Vein endothelial cell (primary cell): ENCODE results near the genes ANP32D, DDN, KCNH3, FAM186B and TMBIM6.

GRCh38 chr12:48414129-48414482 is 58.3 kb upstream of the ANP32D start:
- CAGE, long polyA plus RNA = no peak

DNA sequence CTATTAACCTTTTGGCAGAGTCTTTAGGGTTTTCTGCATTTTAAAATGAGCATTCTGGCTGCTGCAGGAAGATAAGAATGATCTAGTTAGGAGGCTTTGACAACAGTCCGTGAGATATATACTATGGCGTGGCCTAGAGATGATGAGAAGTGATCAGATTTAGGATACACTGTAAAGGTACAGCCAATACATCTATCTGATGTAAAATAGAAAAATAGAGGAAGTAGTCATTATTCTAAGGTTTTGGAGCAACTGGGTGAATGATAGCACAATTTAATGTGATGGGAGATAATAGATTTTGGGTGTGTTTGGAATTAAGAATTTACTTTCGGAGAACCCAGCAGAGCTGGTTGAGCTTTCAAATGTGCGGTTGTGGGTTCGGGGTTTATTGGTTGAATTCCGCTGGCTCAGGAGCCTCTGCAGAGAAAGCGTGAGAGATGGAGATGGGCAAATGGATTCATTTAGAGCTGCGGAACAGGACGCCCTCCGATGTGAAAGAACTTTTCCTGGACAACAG is at the start of gene ANP32D:
ANP32D (plus strand) TSS at position 332 of the 517 bp plus-strand sequence.
- CAGE, long polyA plus RNA = no peak

- CAGE, long polyA plus RNA = no peak
These were observed 4.0 kb downstream of the ADCY6 start for GRCh38 chr12:48784805-48785457.

DNA sequence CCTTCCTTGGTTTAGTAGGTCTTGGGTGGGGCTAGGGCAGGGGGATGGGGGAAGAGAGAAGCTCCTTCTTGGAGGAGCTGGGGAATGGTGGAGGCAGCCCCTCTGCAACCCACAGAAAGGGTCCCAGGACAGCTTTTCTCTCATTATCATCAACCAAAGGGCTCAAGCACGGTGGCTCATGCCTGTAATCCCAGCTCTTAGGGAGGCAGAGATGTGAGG is 4.7 kb upstream of the DDX23 start:
- CAGE, long polyA plus RNA = no peak

DNA sequence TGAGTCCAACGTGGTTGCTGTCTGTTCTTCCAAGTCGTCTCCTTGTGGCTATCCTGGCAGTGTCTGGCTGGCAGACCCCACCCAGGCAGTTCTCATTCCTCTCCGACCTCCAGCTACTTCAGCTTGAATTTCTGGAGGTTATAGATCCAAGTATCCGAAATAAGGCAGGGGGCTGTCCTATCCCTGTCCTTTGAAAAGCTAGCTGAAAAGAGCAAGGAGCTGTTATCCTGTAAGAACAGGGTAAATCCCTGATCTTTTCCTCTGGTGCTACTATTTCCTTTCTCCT is 532 bp upstream of the FKBP11 start:
- CAGE, long polyA plus RNA = no peak

DNA sequence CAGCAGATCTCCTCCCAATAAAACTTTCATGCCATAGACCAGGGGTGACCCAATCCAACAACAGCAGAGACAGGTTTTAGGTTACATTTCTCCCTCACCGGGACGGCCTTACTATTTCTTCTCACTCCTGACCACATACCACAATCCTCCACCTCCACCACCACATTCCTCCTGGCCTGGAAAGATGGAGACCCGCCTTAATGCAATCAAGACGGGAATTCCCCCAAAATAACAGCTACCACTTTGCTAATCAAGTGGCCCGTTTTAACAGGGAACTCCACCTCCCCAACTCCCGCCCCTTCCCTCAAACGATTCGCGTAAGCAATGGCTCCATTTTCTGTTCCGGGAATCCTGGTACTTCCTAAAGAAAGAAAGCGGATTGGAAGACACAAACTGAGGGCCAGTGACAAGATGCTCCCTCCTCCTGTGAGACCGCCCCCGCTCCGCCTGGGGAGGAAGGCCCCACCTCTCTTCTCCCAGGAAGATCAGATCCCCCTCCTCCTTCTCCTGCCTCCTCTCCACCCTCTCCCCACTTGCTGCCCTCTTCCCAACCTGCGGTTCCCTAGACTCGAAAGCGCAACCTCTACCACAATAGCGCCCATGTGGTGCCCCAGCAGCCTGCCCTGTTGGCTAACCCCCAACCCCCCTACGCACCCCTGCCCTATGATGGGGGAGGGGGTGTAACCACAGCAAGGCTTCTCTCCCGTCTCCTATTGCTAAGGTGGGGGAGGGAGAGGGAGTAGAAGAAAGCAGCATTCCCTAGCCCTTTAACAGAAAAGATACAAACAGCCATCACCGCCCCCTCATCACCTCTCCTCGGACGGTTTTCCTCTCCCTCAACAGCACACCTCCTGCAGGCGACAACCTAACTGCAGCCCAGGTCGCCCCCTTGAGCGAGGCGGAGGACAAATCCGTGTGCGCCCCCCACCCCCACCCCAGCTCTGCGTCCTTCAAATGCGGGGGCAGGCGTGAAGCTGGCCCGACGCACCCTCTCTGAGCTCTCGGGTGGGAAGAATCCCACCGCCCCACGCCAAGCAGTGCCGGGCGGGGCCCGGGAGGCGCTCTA is 779 bp downstream of the ARF3 start:
- CAGE, long polyA plus RNA = no peak

DNA sequence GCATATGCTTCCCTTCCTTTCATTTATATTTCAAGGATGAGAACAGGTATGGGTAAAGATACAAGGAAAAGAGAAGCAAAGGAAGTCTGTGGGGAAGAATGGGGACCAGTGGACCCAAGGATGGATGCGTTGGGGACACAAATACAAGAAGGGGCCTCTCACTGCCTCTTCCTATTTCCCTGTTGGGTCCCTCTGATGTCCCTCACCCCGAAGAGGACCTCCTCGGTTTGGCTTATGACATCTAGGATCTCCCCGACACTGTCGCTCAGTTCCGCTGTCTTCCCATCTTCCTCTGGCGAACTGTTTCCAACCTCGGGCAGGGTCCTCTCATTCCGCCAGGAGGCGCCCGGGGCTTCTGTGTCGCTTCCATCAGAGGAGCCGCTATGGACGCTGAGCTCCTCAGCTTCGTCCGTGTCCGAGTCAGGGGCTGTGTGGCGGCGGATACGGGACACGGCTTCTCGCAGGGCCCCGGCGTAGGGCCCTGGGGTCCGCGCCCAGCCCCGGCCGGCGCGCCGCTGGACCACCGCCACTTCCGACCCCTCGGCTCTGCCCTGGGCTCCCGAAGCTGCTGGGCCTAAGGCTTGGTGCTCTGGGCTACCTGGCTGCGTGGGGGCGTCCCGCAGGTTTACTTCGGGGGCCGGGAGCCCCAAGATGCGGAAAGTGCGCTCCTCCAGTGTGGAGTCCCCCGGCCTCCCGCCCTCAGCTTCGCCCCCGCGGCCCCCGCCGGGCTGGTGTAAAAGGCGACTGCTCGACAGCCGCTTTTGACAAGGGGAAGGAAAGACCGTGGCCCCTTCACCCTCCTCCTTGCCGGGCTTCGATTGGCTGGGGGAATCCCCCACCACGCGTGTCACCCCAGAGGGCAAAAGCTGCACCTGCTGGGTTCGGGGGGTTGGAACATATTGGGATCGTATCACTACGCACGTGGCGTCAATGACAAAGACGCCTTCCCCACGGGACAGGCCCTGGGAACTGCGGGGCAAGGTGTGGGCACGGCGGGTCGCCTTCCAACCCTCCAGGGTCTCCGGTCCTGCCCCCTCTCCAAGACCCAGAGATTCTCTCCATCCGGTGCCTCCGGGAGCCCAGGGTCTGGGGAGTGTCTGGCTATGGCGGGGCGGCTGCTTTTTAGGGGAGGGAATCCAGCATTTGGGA is 2.2 kb downstream of the DDN start:
- CAGE, long polyA plus RNA = no peak

DNA sequence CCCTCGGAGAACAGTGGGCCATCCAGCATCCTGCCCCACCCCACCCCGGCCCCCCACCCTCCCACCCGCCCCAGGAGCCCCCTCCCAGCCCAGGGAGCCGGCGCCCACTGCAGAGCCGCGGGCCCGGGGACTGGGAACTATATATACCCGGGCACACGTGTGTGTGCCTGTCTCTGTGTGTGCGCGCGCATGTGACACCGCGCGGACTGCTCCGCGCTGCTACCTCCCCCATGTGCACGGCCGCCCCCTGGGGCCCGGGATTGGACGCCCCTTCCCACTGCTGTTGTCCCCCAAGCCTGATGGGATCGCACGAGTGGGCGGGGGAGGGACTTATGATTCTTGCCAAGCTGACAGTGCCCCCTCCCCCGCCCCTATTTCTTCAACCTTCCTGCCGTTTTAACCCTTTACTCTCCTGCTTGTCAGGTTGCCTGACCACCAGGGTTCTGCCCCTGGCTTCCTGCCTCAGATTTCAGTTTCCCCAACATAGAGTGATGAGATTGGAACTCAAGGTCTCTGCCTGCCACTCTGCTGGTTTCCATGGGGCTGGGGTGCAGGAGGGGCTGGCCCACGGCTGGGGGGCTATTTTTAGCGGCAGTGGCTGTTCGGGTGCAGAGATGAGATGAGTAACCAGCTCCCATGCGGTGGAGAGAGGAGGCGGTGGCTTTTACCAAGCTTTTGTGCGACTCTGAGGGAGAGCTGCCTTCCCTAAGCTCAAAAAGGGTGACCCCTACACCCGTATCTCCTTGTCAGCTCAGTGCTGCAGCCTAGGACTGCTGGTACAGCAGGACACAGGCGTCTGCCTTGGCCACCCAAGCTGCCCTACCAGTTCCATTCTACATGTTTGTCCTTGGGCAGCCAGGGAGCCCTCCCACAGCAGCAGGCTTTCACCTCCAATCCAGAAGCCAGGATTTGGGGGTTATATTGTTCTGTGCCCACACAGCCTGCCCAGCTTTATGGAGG is at the start of gene DDN:
DDN (minus strand) TSS at position 117 of the 960 bp plus-strand sequence.
- CAGE, long polyA plus RNA = no peak

DNA sequence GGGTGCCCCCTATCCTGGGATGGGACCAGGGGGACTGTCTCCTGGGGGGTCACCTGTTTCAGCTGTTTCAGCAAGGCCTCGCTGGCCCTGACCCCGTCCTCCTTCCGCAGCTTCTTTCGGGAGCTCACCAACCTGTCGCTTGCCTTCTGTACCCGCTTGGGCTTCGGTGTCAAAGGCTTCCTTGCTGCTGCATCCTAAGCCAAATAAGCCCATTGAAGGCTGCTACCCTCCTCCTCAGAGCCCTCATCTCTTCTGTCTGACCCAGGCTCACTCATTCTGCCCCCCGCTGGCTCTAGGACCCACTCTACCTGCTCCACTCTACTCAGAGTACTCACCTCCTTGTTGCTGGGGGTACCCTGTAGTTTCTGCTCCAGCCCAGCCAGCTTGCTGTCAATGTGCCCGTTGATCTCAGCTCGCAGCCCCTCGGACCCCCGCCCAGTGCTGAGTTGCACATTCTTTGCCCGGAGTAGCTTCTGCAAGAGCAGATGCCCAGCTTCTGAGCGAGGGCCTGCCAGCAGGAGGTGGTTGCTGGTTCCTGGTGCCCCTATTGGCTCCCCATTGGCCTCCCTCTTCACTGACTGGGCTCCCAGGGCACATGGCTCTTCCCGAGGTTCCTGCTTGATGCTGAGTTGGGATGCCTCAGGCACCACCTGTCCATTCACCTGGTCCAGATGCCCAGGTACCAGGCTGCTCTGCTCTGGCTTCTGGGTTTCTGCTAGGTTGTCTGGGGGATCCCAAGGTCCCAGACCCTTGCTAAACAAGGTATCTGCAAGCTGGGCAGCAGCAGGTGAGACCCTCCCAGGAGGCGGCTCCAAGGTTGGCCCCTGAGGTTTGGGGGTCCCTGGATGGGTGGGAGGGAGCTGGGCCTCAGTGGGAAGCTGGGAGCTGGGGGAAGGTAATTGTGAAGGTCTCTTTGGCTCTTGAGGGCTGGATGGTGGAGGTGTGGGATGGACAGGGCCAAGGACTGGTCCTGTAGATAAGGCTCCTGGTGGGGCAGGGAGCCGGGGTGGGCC is 12.6 kb upstream of the PRKAG1 start:
- CAGE, long polyA plus RNA = no peak

DNA sequence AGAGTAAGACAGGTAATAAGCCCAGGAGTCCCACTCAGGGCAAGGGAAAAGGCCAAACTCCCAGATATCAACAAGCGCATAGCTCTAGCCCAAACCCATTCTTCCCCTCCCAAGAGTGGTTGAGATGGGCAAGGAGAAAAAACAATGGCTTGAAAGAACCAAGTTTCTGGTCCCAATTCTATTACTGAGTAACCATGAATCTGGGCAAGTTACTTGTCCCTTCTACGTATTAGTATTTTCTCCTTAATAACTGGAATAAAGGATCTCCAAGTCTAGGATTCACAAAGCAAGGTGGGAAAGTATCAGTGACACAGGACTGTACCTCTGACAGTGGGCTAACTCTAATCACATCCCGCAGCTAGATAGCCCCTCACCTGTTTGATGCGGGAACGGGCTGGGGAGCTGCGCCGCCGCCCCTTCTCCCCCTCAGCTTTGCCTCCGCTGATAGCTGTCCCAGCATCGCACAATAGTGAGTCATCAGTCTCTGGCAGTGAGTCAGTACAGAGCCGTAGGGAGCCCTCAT is 11.2 kb downstream of the KMT2D start:
- CAGE, long polyA plus RNA = no peak

DNA sequence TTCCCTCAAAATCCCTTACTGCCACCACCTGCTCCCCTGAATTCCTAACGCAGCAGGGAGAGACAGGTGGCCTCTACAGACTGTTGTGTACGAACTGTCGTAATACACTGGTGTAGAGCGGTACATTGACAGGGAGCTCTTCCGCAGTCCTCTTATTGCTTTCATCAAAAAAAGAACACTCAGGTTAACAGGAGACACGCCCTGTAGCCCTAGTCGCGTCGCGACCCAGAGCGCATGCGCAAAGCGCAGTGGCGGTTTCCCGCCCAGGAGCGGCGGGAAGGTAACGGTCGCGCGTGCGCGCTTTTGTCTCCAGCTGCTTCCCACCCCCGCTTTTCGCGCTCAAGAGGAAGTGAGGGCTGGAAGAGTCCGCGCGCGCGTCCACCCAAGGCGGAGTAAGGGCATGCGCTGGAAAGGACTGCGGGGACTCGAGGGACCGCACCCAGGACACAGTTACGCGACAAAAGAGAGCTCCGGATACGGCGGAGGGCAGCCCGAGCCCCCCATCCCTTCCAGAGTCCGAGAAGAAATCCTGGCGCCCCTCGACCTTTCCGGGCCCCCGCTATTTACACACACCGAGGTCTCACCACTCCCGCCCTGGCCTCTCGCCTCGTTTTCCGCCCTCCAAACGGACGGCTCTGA is 515 bp downstream of the TUBA1B start:
- CAGE, long polyA plus RNA = no peak

DNA sequence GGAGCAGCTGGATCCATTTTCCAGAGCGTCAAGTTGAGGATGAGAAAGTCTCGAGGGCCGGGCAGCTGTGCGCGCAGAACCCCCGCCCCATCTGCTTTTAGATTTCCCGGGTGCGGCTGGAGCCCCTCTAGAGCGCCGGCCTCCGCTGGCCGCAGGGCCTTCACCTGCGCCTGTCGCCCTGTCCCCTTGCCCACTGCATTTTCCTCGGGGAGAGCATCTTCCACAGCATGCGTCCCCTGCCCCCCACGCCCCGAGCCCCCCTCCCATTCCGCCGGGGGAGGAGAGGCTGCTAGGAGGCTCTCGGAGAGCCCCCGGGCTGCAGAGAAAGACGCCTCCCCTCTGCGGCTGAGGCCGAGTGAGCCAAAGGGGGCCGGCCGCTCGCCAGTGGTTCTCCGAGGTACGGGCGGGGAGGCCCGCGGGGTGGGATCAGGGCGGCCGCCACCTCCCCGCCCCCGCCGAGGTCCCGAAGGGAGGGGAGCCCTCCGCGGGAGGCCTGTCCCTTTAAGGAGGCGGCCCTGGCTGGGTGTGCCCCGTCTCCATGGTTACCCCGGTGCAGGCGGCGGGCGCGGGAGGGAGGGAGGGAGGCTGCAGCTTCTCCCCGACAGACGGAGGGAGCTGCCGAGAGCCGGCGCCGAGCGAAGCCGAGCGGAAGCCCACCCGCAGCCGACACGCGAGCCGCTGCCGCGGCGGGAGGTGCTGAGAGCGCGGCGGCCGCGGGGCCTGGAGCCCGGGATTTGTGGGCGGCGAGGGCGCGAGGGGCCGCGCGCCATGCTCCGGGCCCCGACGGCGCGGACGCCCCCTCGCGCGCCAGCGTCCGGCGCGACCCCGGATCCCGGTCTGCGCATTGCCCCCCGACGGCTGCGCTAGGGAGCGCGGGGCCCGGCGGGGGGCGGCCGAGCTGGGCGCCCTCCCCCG is at the start of gene KCNH3:
KCNH3 (plus strand) TSS at position 583 of the 915 bp plus-strand sequence.
- CAGE, long polyA plus RNA = no peak

DNA sequence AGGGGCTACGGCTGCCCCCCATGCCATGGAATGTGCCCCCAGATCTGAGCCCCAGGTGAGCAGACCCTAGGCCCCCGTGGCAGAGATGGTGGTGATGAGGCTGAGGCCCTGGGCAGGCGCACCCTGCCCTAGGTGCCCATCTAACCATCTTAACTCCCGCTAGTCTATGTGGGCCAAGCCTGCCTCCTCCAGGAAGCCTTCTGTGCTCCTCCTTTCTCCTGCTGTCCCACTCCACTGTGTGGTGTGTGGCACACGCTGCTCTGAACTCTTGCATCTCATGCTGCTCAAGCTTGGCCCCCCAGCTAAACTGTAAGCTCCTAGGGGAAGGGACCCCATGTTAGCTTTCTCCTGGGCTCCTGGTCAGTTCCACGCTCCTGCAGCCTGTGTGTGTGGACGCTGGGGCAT is 12.0 kb downstream of the MCRS1 start:
- CAGE, long polyA plus RNA = no peak

- CAGE, long polyA plus RNA = no peak
These were observed at the start of gene FAM186B for GRCh38 chr12:49605544-49605743. Gene FAM186B, minus strand, starts transcription at chr12:49605639.

DNA sequence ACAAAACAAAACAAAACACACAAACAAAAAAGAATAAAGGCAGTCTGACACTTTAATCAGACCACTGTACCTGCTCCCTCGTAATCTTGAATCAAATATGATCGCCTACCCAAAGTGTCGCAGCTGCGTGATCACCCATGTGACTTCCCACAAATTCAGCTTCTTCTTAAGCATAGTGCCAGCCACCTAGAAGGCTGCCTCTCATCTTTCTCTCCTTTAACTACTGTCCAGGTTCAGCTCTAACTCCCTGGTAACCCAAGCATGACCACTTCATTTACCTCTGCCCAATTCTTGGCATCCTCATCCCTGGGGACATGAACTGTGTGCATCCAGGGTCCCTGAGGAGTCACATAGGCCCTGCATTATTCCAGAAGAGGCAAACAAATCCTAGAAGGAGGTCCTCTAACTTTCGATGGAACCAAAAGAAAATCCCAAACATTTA is 37.3 kb downstream of the FMNL3 start:
- CAGE, long polyA plus RNA = no peak

DNA sequence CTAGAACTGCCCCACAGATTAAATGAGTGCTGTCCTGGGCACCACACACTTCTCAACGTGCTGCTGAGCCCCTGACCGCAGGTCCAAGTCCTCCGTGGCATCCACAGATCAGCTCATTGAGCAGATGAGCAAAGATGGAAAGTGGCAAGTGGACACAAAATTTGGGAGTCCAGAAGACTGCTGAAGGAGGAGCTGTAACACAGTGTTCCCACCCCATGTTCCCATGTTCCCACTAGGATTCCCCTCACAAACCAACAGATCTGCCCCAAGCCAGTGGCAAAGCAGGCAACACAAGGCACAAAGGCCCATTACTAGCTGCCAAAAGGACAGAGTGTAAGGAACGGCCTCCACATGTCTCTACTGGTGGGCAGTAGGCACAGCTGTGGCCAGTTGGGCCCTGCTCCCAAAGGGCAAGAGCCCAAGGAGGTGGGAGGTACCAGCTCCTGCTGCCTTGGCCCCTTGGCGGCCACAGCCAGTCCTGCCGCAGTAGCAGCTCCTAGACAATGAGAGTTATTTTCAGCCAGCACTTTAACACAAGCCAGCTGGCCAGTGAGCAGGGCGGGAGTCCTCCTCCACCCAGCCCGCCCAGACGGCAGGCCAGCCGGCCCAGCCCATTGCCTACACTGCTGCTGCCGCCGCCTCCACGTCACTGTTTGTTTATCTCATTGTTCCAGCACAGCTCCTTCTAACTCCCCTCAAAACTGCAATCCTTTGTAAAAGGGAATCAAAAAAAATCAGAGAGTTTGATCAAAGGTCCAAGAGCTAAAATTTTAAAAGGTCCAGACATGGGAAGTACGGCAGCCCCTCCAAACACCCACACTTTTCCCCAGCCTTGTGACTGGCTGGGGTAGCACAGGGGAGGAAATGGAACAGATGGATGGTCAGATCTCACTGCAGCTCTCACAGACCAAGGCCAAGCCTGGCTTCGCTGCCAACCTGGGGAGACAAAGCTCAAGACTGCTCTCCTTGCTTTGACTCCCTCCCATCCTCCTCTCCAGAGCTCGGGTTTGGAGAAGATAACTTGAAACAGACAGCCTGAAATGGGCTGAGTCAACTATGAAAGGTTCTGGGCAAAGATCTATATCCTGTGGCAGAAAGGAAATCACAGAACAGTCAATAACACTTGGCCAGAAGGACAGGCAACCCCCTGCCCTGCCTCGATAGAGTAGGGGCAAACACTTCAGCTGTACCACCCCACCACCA is 33.6 kb downstream of the FMNL3 start:
- CAGE, long polyA plus RNA = no peak

DNA sequence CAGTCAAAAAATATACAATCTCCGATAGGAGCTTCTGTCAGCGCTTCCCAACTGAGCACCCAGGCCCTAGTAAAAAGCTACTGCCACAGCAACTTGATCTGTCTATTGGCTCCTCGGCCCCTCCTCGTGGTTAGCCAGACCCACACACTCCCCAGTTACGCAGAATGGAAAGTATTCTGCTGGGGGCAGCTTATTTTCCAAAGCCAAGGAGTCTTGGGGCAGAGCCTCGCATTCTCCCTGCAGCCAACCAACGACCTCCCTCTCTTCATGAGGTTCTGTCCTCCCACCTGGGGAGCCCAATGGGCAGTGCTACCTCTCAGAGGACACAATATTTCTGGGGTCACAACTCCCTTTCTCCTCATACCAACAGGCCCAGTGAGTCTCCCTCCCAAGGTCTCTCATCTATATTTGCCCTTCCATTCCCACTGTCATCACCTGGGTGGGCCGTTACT is 32.0 kb downstream of the FMNL3 start:
- CAGE, long polyA plus RNA = no peak

DNA sequence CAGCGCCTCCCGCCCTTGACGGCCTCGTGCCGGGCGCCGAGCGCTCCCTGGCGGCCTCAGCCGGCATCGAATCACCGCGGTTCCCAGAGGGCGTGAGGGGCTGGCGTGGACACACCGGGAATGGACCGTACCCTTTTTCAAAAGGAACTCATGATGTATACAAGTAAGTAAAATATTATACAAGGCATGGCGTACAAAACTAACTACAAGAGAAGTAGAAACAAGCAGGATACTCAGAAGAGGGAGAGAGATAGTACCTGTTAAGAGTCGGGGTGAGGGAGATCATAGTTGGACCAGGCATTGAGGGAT is 426 bp upstream of the FMNL3 start:
- CAGE, long polyA plus RNA = no peak

- CAGE, long polyA plus RNA = start-site peak on the plus strand at chr12:49741510-49741614, 134 and 80 reads in 2 replicates; start-site peak on the plus strand at chr12:49741811-49741950, 25 and 18 reads in 2 replicates; start-site peak on the plus strand at chr12:49742063-49742180, 29 and 10 reads in 2 replicates
These were observed at the start of gene TMBIM6 for GRCh38 chr12:49741455-49742494. Gene TMBIM6, plus strand, starts transcription at chr12:49741557.

- CAGE, long polyA plus RNA = no peak
These were observed 22.8 kb downstream of the TMBIM6 start for GRCh38 chr12:49764005-49764775.